Vagina (tissue), 1 donor: ENCODE measurements around the genes MPZL1 and TIPRL.

GRCh38 chr1:167166377-167166674 is 54.4 kb upstream of the POU2F1 start:
- PRO-cap, result no peak
- RAMPAGE, long total RNA, result no peak

DNA sequence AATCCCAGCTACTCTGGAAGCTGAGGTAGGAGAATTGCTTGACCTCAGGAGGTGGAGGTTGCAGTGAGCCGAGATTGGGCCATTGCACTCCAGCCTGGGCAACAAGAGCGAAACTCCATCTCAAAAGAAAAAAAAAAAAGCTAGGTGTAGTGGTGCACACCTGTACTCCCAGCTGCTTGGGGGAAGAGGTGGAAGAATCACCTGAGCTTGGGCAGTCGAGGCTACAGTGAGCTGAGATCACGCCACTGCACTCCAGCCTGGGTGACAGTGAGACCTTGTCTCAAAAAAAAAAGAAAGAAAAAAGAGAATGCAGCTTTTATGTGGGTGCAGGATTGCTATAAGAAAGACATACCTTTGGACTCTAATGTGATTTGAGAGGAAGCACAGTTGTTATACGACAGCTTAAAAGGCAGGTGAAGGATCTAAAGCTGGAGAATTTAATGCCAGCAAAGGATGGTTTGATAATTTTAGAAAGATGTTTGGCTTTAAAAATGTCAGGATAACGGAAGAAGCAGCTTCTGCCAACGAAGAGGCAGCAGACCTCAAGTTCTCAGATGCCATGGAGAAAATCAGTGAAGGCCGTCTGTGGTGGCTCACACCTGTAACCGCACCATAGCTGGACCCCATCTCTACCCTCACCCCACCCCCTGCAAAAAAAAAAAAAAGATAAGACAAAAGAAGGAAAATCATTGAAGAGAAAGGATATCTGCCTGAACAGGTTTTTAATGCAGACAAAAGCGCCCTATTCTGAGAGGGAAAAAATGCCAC is 116.5 kb downstream of the POU2F1 start:
- PRO-cap, result no peak
- RAMPAGE, long total RNA, result no peak

DNA sequence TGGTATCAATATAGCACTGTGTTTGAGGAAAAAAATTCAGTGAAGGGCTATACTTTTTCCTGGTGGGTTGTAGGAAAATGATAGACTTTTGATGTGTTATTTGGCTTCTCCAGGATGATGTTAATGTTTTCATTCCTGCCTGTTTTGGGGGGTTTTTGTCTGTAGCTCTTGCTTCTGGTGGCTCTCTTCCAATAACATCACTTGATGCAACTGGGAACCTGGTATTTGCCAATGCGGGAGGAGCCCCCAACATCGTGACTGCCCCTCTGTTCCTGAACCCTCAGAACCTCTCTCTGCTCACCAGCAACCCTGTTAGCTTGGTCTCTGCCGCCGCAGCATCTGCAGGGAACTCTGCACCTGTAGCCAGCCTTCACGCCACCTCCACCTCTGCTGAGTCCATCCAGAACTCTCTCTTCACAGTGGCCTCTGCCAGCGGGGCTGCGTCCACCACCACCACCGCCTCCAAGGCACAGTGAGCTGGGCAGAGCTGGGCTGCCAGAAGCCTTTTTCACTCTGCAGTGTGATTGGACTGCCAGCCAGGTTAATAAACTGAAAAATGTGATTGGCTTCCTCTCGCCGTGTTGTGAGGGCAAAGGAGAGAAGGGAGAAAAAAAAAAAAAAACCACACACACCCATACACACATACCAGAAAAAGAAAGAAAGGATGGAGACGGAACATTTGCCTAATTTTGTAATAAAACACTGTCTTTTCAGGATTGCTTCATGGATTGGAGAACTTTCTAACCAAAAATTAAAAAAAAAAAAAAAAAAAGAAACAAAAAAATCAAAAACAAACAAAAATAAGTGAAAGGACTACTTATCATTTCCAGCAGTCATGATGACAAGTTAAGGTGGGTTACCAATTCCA is 102.8 kb downstream of the CD247 start:
- PRO-cap, result no peak
- RAMPAGE, long total RNA, result start-site peak on the plus strand centred at position 223 of the sequence, 93 bp wide, 20 reads; start-site peak on the plus strand centred at position 487 of the sequence, 63 bp wide, 18 reads

GRCh38 chr1:167432387-167432732 is 86.0 kb downstream of the CD247 start:
- PRO-cap, result no peak
- RAMPAGE, long total RNA, result no peak

DNA sequence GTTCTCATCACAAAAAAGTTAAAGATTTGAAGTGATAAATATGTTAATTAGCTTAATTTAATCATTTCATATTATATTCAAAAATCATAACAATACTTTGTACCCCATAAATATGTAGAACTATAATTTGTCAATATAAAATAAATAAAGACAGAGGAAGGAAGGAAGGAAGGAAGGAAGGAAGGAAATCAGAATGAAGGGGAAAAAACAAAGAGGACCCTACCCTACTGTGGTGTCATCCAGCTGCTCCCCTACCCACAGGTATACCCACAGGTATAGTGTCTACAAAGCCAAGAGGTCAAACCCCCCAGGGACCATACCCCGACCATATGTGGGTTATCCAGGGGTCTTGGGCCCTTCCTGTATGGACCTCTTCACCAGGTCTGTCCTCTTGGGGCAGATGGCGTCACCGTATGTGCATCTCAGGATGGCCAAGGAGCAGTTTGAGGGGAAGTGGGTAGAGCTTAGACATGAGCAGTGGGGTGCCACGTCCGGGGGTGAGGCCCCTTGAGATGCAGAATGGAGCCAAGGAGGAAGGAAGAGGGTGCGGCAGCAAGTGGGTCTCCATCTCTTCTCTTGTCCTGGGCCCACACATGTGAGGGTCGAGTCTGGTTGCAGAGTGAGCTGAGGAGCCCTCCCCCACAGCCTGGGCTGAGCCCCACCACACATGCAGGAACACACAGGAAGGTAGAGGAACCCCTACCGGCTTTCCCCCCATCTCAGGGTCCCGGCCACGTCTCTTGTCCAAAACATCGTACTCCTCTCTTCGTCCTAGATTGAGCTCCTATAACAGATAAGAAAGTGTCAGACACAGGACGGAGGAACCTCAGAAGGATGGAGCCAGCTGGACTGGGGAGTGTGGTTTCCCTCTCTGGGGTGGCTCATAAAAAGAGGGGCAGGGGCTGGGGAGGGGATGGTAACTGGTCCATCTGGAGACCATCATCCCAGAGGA is 80.2 kb downstream of the CD247 start:
- PRO-cap, result no peak
- RAMPAGE, long total RNA, result no peak

DNA sequence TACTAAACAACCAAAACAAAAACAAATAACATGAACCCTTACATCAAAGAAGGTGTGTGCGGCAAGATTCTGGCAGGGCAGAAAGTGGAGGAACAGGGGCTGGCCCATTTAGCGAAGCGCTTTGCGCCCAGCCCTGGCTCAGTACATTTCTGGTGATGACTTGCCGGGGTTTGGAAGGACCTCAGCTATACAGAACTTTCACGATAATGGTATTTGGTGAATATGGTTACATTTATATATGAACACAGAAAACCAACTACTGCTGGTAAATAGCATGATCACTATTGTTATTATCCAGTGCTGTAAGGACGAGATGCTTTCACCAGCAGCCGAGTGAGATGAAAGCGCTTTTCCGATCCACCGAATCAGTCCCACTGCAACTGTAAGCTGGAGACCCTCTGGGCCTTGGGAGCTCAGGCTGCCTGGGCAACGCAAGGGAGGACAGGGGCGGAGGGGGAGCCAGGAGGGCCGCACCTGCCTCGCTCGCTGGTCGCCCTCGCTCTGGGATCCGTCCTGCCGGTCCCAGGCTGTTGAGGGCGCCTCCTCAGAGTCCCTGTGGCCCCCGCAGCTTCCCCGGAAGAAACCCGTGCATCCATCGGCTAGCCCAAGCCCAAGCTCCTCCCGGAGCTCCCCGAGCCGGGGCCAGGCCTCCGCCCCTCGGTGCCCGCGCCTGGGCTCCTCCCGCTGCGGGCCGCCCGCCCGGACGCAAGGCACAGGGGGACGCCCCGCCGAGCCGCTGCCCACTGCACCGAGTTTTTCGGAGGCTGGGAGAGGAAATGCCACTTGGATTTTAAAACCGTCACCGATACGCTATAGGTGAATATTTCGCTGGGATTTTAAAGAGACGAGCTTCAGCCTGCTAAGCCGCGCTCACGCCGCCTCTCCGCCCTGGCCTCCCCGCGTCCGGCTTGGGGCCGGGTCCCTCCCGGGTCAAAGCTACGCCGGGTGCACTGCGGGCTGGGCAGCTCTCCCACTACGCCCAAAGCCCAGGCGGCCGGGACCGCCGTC is 63.6 kb downstream of the CD247 start:
- PRO-cap, result bidirectional peak, plus-strand start at position 684 of the sequence, minus-strand start at position 620 of the sequence
- RAMPAGE, long total RNA, result no peak

DNA sequence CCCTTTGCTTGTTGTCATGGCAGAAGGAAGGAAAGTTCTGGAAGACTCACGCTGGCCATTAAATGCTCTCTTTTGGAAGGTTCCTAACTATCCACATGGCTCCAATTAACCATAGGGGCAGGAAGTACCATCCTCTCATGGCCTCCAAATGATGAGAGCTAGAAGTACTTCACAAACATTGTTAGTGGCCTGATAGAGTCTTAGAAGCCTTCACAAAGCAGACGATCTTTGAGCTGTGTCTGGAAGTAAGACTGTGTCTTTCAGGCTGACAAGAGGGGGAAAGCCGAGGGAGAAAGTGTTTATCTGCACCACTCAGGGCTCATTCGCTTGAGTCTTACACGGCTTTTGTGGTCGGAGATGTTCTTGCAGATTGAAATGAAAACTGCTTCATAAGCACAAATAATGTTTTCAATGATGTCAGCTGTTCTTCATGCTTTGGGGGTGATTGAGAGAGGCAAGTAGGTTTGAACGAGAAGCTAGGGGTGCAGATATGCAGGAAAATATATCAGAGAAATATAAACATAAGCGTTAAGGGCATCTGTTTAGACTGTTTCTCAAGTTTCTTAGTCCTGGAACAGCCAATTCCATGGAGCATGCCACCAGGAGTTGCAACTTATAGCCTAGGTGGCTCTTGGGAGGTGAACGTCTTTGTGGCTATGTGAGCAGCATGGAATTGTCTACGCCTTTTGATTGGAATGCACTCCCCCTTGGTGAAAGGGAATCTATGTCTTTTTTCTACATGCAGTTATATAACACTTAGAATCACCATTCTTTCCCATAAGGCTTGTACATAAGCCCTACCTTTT is 12.2 kb downstream of the RCSD1 start:
- PRO-cap, result no peak
- RAMPAGE, long total RNA, result start-site peak on the plus strand centred at position 246 of the sequence, 298 bp wide, 8 reads

DNA sequence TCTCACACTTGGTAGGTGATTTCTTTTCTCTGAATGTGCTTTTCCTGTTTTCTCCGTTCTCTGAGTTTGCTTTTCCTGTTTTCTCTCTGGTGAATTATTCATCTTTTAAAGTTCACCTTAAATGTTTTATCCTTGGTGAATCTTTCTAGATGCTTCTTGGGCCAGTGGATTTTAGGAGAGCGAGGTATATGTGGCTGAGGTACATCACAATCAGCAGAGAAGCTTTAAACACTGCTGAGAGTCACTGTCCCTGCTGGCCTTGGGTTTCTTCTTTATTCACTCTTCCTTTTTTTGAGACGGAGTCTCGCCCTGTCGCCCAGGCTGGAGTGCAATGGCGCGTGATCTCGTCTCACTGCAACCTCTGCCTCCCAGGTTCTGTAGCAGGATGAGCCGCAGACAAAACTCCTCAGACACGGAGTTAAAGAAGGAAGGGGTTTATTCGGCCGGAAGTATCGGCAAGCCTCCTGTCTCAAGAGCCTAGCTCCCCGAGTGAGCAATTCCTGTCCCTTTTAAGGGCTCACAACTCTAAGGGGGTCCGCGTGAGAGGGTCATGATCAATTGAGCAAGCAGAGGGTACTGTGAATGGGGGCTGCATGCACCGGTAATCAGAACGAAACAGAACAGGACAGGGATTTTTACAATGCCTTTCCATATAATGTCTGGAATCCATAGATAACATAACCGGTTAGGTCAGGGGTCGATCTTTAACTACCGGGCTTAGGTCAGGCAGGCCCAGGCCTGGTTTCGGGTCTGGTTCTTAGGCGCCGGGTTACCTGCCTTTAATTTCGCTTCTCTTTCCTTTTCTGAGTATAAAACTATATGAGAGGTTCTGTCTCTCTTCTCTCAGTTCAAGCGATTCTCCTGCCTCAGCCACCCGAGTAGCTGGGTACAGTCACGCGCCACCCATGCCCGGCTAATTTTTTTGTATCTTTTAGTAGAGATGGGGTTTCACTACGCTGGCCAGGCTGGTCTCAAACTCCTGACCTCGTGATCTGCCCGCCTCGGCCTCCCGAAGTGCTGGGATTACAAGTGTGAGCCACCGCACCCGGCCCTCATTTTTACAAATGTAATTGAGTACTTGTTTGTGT is 1.9 kb upstream of the MPZL1 start:
- PRO-cap, result no peak
- RAMPAGE, long total RNA, result no peak

DNA sequence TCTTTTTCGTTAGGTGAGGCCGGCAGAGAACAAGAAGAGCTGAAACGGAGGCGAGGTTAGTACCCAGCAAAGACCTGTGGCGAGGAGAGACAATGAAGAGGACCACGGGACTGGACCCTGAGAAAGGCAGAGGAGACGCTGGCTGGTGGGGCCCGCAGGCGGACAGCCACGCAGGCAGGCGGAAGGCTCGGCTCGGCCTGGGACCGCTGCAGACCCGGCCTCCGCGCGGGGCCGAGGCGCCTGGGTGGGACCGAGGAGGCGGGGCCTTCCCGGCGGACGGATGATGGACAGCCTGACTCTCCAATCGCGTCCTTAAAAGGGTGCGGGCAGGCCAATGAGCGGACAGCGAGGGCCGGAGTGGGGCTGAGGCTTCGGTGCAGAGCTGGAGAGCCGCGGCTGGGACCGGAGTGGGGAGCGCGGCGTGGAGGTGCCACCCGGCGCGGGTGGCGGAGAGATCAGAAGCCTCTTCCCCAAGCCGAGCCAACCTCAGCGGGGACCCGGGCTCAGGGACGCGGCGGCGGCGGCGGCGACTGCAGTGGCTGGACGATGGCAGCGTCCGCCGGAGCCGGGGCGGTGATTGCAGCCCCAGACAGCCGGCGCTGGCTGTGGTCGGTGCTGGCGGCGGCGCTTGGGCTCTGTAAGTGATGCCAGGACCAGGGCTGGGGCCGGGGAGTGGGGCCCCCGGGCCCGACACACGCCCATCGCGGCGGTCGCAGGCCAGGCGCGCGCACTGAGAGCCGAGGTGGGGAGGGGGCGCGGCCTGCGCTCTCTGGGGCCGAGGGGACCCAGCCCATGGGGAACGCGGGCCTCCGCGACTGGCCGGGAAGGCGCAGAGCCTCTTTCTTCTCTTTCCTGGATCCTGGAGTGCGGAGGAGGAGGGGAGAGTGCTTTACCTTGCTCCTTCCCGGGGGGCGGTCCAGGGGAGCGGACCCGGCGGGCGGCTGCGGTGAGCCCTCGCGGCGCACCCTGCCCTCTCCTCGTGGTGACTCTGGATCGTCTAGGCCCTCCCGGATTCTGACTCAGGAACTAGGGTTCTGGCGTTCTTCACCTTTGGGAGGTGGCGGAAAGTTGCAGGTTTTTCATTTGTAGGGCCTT is at the start of gene MPZL1:
Gene MPZL1 (plus strand): TSS at position 377 of the 1,095 bp plus-strand sequence.
- PRO-cap, result bidirectional peak, plus-strand start at position 377 of the sequence, minus-strand start at position 208 of the sequence; unidirectional peak, minus-strand start at position 817 of the sequence; unidirectional peak, minus-strand start at position 990 of the sequence; unidirectional peak, minus-strand start at position 1,016 of the sequence
- RAMPAGE, long total RNA, result start-site peak on the plus strand centred at position 386 of the sequence, 27 bp wide, 167 reads

DNA sequence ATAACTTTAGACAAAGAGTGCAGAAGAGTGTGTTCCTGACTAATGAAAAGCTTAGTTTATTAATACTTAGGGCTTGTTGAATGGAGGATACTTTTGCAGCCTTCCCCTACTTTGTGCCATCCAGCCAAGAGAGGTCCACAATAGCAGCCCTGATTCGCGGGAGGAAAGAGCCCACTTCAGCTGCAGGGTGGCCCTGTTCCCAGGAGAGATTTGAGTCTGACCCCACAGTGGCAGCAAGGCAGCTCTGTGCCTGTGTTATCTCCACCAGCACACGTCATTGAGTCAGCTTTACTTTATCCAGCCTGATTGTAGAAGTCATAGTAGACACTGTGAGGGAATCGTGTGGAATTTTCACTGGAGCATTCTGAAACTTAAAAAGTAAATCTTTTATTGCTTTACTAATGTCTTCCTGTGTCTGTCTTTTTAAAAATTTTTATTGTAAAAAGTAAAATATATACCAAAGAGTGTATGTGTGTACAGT is 35.2 kb downstream of the MPZL1 start:
- PRO-cap, result no peak
- RAMPAGE, long total RNA, result no peak

- PRO-cap, result no peak
- RAMPAGE, long total RNA, result no peak
Observed at GRCh38 chr1:167788442-167789572, 67.0 kb downstream of the MPZL1 start.

- PRO-cap, result no peak
- RAMPAGE, long total RNA, result no peak
Observed at GRCh38 chr1:167820550-167821098, 93.3 kb downstream of the ADCY10 start.

- PRO-cap, result no peak
- RAMPAGE, long total RNA, result no peak
Observed at GRCh38 chr1:167863332-167863847, 50.5 kb downstream of the ADCY10 start.

DNA sequence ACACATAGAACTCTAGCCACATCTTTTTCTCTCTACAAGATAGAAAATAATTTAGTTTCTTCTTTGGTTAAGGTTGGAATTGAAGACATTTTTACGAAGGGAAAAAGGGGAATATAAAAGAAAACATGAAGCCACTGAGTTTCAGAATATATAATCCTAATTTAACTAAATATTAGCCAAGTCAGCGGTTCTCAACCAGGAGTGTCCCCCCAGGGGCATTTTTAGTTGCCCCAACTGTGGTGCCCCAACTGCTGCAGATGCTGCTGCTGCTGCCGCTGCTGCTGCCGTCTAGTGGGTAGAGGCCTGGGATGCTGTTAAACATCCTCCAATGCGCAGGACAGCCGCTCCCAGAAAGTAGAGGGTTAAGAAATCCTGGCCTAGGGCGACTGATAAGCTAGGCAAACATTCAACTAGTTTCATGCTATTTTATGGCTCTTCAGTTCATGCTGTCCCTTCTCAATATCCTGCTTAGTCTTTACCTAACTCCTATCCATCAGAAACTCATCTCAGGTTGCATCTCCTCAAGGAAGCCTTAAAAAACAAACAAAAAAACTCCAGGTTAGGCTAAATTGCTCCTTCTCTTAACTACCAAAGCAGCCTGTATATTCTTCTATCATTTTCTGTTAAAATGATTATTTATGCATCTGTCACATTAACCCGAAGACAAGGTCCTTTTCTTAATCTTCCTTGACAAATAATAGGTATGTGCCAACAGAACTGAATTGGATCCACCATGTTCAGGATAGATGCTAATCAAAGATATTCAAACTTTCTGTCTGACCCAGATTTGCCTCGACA is 9.9 kb upstream of the DCAF6 start:
- PRO-cap, result no peak
- RAMPAGE, long total RNA, result no peak

DNA sequence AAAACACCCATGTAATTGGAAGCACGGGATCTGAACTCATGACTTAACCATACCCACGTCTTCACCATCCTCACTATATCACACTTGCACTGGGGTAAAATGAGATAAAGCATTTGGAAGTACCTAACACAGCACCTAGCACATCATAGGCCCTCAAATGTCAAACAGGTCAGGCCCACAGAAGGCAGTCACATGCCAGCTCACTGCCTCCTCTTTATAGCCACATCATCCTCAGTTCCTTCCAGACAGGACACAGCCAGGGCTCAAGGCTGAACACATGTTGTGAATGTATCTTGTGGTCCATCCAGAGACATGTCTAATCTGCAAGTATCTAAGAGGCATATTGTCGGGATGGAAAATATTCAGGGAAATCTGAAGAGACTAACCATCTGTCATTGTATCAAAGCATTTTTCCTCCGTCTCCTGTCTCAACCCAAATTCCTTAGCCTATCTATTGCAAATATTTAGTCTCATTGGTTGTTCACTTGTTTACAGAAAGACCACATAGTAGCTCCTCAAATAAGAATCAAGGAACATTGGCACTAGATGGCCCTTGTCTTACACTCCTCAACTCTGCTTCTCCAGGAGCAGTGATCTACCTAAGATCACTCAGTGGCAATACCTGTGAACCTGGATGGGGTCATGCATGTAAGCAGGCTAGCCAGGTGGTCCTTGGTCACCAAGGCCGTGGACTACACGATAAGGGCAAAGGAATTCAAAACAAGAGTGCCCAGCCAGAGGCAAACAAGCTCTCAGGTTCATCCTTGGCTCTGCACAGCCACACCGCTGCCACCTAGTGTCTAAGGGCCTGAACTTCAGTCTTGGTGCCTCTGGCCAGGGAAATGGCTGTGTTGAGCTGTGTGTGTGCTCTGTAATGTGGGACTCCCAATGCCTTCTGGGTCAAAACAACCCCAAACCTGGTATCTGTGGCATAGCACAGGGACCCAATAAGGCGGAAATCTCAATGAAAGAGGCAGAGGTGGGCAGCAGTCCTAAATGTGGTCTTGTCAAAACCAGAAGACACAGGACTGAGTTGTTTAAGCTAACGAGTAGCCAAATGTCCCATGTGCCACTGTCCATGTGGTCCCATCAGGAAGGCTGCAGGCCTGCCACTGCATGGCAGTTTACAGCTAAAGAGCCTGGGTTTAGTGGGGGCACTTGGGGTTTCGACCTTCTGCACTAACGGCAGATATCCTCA is 54.7 kb downstream of the GPR161 start:
- PRO-cap, result no peak
- RAMPAGE, long total RNA, result start-site peak on the minus strand centred at position 725 of the sequence, 326 bp wide, 32 reads

DNA sequence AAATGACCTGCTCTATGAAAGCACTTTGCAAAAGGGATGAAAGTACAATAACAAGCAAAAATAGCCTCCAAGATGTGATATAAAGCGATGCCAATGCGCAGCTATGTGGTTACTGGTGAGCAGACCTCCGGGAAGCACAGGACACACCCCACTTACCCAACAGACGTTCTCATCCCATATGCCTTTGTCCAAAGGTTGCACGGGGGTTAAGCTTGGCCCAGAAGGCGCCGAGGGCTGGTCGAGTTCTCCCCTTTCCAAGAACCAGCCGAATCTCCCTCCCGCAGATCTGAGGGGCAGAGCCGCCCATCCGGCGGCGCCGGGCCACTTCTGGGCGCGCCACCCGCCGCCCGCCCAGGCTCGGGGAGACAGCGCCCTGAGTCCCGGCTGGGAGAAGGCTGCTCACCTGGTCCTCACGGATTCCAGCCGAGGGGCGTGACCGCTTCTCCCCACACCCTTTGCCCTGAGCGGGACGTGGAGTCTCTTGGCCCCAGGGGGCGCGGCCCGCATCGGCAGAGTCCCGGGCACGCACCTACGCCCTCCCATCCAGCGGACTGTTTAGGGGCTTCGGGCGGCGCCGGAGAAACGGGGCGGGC is 780 bp downstream of the GPR161 start:
- PRO-cap, result unidirectional peak, plus-strand start at position 354 of the sequence; bidirectional peak, plus-strand start outside the sequence, minus-strand start at position 557 of the sequence
- RAMPAGE, long total RNA, result start-site peak on the minus strand centred at position 436 of the sequence, 107 bp wide, 7 reads

- PRO-cap, result bidirectional peak, plus-strand start at chr1:168178975, minus-strand start at chr1:168178716
- RAMPAGE, long total RNA, result start-site peak on the plus strand at chr1:168178926-168179074, 555 reads
Observed at GRCh38 chr1:168178482-168179105, at the start of gene TIPRL. TIPRL (plus strand) TSS chr1:168178962.

GRCh38 chr1:168319497-168320148 is 38.9 kb downstream of the TBX19 start:
- PRO-cap, result no peak
- RAMPAGE, long total RNA, result no peak

- PRO-cap, result no peak
- RAMPAGE, long total RNA, result no peak
Observed at GRCh38 chr1:168443909-168444420, 99.8 kb downstream of the XCL2 start.

DNA sequence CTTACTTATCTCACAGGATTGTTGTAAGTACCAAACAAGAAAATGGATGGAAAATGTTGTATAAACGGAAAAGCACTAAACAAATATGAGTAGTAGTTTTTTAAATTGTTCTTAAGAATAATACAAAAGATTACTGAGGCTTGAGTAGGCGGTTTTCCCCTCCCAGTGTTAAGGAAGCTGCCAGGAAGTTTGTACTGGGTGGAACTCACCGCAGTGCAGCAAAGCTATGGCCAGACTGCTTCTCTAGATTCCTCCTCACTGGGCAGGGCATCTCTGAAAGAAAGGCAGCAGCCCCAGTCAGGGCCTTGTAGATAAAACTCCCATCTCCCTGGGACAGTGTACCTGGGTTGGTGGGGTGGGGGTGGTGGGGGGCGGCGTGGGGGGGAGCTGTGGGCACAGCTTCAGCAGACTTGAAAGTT is 58.8 kb downstream of the XCL2 start:
- PRO-cap, result no peak
- RAMPAGE, long total RNA, result no peak